ENCODE measurements around the genes PGBD5, TRIM67 and GNPAT.

DNA sequence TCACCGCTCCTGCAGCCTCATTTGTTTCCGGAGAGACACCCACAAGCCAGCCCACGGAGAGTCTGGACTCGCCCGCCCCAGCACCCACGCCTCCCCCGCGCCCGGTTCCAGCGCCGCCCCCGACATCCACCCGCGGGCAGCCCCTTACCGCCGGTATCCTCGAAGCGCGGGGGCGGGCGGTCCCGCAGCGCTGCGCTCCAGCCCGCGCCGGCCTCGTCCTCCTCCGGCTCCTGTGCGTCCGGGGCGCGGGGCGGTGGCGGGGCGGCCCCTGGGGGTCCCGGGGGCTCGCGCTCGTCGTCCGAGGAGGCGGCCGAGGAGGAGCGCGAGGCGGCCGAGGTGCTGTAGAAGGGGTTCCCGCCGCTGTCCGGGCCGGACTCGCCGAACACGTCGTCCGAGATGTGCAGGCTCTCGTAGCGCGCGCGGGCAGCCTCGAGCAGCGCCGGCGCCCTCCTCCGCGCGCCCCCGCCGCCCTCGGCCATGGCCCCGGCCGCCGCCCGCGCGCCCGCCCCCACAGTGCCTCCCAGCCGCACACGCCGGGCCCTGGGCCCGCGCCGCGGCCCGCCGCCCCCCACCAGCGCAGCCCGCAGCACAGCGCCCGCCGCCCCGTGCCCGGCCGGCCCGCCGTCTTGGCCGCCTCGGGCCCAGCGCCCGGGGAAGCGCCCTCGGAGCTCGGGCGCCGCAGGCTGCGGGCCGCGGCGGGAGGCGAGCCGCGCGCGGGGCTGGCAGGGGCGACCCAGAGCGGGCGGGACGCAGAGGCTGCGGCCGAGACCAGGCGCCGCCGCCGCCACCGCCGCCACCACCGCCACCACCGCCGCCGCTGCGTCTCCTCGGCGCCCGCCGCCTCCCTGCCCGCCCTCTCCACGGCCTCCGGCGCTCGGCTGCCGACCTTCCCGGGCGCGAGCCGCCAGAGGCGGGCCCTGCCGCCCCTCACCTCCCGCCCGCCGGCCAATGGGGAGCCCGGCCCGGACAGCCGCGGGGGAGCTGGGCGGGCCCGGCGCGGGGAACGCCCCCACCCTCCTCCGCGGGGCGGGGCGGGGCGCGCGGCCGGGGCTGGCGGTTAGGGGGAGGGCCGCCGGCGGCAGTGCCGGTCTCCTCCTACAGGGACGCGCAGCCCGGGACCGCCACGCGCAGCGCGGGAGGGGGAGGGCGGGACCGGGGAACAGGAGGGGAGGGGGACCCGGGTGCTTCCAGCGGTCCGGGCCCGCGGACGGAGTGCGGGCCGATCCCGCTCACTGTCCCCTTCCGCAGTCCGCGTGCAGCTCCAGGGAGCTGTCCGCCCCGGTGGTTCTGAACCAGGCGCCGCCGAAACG is at the start of gene PGBD5:
TSS of gene PGBD5 (minus strand) at position 883 of the 1,310 bp plus-strand sequence.
- PRO-cap: unidirectional peak, minus-strand start at position 860 of the sequence

GRCh38 chr1:230459381-230459958 is 33.3 kb upstream of the PGBD5 start:
- PRO-cap: no peak

GRCh38 chr1:230509800-230510282 is 83.7 kb upstream of the PGBD5 start:
- PRO-cap: no peak

DNA sequence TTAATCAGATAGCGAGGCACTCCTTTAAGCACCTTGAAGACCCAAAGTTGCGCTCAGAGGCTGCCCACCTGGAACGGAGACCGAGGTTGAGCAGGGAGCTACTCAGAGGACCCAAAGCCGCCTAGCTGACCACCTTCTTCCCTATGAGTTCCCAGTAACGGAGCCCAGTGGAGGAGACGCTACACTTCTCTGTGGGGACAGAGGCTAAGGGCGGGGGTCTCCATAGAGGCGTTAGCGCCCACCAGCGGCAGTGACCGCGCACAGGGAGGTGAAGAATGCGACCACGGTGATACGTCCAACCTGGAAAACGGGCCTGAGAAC is 500 bp upstream of the COG2 start:
- PRO-cap: no peak

DNA sequence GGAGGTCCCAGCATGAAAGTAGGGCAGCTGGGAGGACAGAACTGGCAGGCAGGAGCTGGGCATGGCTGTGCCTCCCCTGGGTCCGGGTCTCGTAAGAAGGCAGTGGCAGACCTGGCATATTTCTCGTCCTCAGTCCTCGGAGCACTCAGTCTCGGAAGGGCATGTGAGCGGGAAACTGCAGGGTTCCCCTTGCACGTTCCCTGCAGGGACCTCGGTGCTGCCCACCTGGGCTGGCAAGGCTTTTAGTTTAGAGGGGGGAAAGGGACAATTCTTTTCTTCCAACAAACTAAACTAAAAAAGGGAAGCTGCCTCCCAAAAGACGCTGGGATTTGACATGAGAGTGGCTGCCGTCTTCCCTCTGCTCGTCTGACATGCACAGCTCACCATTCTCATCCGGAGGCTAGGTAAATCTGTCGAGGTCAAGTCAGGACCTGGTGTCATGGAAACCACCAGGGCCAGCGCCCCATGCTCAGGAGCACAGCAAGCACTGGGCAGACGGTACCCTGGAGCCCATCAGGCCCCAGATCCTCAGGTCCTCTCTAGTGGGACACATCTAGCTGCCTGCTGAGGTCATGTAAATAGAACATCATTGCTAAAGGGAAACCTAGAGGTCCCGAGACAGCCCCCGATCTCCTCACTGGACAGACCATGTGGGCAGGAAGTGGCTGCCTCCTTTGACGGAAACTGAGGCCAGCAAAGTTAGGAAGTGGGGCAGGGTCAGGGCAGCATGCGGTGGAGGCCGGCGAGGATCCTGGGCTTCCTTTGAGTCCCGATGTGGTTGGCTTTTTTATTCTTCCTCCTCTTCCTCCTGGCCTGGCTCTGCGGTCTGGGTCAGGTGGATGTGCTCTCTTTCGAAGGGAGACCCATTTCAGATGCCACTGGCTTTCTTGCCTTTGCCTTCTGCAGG is 6.2 kb downstream of the AGT start:
- PRO-cap: no peak

GRCh38 chr1:230728537-230729565 is 14.9 kb upstream of the AGT start:
- PRO-cap: no peak

DNA sequence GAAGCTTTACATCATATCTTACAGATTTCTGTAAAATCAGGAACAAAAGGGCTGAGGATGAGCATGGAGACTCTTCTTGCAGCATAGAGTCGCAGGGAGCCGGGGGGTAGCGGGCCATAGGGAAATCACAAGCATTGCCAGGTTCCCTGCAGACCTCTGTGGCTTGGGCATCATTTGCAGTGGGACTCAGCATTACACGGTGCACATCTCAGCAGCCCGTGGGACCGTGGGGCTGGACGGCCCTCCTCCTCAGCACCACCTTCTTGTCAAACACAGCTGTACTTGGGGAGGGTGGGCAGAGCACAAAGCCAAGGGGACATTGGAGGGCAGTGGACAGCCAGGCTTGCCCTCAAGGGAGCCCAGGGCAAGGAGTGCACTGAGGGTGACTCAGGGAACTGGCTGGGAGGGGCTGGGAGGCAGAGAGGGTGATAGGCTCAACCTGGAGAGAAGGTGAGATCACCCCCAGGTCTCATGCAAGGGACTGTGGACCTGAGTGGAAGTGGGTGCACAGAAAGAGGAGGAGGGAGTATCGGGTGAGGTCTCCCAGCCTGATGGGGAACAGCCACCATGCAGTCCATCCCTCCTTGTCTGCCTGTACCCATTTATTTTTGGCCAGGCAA is 3.4 kb downstream of the CAPN9 start:
- PRO-cap: no peak

GRCh38 chr1:230752134-230752937 is 5.1 kb downstream of the CAPN9 start:
- PRO-cap: no peak

DNA sequence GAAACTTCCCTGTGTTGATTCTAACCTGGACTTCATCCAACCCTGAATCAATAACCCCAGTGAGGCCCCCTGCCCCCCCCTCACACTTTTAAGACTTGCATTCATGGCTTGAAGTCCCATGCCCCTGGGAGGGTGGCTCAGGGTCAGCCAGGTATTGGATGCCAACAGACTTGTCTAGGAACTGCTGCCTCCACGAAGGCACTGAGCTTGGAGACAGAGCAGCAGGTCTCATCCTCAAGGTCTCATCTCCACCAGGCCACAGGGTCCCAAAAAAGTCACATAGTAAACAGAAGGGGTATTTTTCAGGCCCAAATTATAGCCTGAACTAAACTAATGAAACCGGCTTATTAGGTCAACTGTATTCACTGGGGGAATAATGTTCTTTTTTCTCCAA is 44.1 kb downstream of the C1orf198 start:
- PRO-cap: no peak

- PRO-cap: no peak
These were observed 43.4 kb downstream of the C1orf198 start for GRCh38 chr1:230824841-230825305.

GRCh38 chr1:230864418-230865121 is 3.8 kb downstream of the C1orf198 start:
- PRO-cap: no peak

DNA sequence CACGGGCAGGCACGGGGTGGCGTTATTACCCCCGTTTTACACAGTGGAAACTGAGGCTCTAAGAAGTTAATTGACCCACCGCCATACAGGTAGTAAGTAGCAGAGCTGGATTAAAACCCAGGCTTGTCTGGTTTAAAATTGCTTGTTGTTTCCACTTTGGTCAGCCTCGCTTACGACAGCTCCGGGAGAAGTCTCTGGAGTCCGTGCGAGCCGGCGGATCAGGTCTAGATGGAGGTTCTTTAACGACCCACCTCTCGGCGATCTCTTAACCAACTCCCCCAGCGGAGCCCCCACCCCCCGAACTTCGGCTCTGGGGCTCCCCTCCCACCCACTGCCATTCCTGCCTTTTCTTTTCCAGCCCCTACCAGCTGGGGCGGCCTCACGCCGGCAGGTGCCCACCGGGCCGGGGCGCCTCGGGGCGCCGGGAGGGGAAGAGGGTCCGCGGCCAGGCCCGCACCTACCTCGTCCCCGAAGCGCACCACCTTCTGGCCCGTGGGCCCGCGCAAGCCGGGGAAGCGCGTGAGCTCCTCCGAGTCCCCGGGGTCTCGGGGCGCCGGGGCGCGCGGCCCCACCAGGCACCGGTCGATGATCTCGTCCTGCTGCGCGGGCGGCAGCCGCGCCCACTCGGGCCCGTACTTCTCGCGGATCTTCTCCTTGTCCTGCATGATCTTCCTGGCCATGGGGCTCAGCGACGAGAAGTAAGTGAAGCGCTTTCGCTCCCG is 441 bp downstream of the C1orf198 start:
- PRO-cap: unidirectional peak, plus-strand start at position 186 of the sequence

GRCh38 chr1:230899872-230900356 is 31.6 kb upstream of the C1orf198 start:
- PRO-cap: no peak

DNA sequence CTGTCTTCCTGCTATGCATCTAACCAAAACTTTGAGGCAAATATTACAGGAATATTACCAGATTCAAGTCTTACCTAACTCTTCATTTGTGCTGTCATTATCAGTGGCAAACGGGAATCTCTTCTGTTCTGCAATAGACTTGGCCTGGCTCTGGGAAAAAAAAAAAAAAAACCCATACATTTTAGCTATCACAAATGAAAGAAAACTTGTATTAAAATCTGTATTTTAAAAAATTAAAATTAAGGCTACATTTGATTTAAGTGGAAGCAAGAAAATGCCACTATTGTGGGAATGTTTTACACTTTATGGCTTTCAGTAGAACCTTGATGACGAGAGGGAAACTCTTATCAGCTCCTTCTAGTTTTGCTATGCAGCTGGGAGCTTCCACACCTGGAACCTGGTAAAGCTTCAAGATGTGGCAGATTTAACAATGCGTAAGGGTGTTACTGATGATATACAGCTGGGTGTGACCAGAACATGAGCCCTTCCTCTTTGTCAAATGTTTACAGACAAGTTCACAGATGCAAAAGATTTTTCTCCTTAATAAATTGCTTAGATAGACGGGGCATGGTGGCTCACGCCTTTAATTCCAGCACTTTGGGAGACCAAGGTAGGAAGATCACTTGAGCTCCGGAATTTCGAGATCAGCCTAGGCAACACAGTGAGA is 20.4 kb downstream of the TTC13 start:
- PRO-cap: no peak

GRCh38 chr1:231161662-231162445 is at the start of gene TRIM67:
TRIM67 (plus strand) TSS chr1:231162058.
- PRO-cap: no peak

GRCh38 chr1:231240991-231241949 is at the start of gene GNPAT:
GNPAT (plus strand) TSS chr1:231241212.
- PRO-cap: bidirectional peak, plus-strand start at chr1:231241223, minus-strand start at chr1:231241175

- PRO-cap: no peak
These were observed 20.0 kb downstream of the EXOC8 start for GRCh38 chr1:231317650-231318094.

GRCh38 chr1:231336730-231337348 is 813 bp downstream of the EXOC8 start:
- PRO-cap: no peak

DNA sequence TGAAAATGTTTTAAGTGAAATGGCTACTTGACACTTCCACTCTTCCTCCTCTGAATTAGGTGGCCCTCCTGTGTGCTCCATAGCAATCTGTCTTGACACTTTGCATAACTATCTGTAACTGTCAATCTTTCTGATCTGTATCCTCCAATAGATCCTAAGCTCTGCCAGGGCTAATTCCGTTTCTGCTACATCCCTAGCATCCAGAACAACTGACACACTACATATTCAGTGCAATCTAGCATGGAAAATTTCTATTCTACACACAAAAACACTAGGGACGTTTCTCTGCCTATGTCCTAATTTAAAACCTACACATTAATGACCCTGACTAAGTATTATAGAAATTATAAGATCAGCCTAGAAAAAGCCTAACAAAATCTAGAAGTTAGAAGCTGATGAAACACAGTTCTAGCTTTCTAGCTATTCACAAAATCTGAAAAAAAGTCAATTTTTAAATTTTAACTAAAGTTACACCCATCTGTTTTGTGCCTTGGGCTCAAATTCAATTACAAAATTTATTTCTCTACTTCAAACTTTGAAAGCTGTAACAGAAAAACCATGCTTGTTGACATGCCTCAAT is 34.1 kb downstream of the SPRTN start:
- PRO-cap: no peak

GRCh38 chr1:231373802-231374327 is 35.8 kb downstream of the SPRTN start:
- PRO-cap: no peak

All from vermiform appendix (tissue), 1 donor.